Metastatic Breast Carcinoma in the Ovary (tissue), 3 donors: ENCODE measurements around the genes AKAP10 and USP22.

DNA sequence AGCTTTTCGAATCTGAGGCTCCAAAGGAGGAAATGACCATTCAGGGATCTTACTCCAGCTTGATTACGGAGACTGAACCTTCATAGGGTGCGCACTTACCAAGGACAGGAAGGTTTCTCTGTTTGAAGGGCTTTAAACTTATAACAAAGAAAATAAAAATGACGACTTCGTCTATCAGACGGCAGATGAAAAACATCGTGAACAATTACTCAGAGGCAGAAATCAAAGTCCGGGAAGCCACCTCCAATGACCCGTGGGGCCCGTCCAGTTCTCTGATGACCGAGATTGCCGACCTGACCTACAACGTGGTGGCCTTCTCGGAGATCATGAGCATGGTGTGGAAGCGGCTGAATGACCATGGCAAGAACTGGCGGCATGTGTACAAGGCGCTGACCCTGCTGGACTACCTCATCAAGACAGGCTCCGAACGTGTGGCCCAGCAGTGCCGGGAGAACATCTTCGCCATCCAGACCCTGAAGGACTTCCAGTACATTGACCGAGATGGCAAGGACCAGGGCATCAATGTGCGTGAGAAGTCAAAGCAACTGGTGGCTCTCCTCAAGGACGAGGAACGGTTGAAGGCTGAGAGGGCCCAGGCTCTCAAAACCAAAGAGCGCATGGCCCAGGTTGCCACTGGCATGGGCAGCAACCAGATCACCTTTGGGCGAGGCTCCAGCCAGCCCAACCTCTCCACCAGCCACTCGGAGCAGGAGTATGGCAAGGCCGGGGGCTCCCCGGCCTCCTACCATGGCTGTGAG, 46.0 kb downstream of the EPN2 start:
- PRO-cap, 3 experiments: no peak in any of the 3 experiments

DNA sequence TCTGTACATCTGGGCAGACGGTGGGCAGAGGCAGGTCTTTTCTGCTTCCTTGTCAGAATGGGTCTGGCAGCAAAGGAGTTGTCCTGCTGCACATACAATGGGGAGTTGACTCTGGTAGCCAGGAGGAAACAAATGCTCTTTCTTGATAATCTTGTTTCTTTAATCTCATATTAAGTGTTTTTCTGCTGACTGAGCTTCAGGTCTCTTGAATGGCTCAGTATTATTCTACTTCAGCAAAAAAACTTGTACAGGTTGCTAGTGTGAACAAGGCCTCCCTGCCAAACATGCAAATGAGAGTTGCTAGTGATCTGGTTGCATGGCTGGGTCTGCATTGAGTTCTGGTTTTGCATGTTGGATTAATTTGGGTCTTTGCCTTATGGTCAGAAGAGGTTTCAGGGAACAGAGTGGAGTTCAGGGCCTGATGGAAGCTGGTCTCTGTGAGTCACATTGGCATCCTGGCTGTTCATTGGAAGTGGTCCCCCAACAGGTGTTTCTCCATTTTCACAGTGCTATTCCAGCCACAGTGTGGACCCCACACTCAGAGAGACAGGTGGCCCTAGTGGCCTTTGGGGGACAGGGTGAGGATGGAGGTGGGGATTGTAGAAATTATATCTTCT, 46.9 kb downstream of the EPN2 start:
- PRO-cap, 3 experiments: no peak in any of the 3 experiments

GRCh38 chr17:19301526-19302259, 60.8 kb downstream of the B9D1 start:
- PRO-cap, 3 experiments: no peak in any of the 3 experiments

DNA sequence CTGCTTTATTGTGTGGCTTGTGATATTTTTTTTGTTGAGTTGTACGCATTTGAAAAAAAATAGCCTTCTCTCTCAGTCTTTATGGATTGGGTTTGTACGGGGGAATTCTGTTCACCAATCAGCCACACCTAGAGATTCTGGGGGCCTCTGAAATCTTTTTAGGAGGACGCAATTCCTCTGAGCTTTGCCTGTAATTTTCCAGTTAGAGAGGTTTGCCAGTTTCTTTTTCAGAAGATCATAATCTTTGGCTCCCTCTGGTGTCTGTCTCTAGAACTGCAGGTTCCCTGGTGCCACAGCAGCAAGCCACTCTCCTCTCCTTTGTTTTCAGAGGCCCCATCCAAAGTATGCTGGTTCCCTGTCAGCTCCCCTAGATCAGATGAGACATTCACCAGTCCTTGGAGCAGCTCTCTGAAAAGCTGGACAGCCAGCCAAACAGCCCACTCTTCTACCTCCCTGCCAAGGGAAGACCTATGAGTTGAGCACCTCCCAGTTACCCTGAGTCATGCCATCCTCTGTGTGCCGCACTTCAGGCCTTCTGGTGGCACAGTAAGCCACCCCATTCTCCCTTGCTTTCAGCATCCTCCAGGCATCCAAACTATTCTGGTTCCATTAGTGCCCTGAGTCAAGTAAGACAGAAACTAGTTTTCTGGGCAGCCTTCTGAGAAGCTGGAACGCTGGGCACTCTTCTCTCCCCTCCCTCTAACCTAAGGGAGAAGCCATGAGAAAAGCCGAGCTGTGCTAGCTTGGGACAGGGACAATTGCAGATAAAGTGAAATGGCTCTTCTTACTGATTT, 36.2 kb downstream of the RNF112 start:
- PRO-cap, 3 experiments: no peak in any of the 3 experiments

DNA sequence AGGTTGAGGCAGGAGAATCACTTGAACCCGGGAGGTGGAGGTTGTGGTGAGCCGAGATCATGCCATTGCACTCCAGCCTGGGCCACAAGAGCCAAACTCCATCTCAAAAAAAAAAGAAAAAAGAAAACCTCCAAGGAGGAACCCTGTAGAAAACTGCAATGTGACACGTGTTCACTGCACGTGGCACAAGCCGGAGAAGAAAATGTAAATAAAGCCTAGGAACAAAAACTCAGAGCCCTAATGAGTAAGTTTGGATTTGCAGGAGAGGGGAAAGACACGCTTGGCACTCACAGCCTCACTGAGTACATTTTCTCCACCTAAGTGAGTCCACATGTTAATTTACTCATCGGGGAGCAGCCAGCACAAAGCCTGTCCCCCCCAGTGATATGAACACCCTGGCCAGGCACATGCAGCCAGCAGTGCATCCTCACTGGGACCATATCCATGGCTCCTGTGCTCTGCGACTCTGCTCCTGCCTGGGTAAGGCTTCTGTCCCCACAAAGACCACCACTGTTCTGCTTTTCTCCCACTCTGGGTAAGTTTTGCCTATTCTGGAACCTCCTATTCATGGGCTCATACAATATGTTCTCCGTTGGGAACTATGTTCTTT, 53.0 kb downstream of the RNF112 start:
- PRO-cap, 3 experiments: peak in 2 of 3 experiments; most common plus-strand start position 253 of the sequence (in 2)

GRCh38 chr17:19549777-19550397, 16.2 kb downstream of the SLC47A1 start:
- PRO-cap, 3 experiments: no peak in any of the 3 experiments

DNA sequence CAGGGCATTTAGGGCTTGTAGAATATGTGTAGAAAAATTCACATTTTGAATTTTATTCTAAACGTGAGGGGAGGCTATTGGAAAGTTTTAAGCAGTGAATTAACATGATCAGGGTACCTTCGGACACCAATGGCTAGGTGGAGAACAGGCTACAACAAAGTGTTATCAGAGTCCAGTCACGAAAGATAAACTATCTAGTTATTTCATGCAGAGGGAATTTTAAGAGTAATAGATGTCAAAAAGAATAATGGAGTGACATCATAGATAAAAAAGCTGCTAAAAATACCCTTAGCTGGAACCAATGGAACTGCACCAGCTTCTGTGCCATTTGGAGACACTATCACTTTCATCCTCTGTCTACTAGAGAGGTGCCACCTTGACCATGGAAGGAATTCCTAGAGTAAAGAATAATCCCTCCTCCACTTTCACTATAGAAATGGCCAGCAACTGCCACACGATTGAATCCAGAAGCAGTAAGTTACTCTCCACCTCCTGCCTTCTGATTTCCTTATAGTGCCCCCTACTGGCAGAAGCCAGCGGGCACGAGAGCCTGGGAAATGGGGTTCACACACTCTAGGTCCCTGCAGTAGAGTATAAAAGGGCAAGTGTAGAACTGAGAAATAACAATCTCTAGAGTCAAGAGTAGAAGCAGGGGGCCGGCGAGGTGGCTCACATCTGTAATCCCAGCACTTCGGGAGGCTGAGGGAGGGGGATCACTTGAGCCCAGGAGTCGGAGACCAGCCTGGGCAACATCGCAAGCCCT, 2.8 kb upstream of the ALDH3A2 start:
- PRO-cap, 3 experiments: no peak in any of the 3 experiments

- PRO-cap, 3 experiments: peak in 3 of 3 experiments; most common plus-strand start chr17:19977961 (in 2); most common minus-strand start chr17:19977828 (in 3)
Observed at GRCh38 chr17:19977510-19978123, at the start of gene AKAP10. Gene AKAP10 (minus strand): TSS chr17:19977828.

DNA sequence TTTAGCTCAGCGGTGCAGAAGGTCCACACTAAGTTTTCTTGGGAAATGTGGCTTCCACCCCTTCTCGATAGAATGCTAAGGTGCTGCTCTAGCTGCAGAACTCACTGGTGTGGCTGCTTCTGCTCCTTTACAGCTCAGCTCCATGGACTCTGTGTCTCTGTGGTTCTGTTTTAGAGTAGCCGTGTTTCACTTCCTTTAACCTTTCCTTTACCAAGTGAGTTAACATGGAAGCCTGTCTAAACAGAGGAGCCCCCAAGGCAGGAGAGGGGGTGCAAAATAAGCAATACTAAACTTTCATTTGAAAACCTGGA, 65.3 kb downstream of the SPECC1 start:
- PRO-cap, 3 experiments: peak in 2 of 3 experiments; most common minus-strand start position 115 of the sequence (in 2)

DNA sequence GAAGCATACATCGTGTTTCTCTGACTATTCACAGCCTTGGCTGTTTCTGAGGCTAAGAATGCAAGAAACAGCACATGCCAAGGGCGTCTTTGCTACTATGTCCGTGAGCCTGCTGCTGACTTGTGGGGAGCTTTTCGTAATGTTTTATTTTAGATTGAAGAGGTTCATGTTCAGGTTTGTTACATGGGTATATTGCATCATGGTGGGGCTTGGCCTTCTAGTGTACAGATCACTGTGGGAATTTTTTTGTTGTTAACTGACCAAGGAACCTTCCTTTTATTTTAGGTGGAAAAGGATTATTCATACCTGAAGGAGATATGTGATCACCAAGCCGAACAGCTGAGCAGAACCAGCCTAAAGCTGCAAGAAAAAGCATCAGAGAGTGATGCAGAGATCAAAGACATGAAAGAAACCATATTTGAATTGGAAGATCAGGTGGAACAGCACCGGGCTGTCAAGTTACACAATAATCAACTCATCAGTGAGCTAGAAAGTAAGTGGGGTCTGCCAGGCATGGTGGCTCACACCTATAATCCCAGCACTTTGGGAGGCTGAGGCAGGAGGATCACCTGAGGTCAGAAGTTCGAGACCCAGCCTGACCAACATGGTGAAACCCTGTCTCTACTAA, 218.1 kb downstream of the SPECC1 start:
- PRO-cap, 3 experiments: no peak in any of the 3 experiments

GRCh38 chr17:20896002-20896524, 146.7 kb downstream of the USP22 start:
- PRO-cap, 3 experiments: no peak in any of the 3 experiments

DNA sequence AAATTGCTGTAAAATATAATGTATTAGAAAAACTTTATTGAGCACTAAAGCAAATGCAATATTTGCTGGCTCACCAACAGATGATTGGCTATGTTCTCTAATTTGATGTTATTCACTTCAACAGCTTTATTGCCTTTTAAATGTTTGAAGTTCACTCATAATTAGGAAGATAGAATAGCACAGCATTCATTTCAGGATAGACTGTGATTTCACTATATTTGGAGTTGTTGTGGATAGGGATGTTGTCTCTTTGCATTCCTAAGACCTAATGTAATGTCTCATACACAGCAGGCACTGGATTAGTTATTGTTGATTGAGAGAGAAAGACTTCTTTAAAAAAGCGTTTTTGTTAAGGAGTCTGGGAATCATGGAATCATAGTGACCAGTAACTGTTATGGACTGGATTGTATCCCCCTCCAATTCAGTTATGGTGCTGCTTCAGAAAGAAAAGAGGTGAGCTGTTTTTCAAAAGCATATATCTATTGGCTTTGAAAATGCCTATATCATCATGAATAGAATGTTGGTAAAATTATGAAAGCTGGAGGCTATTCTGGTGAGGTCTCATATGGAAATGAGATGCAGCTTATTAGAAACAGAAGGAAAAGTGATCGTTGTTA, 122.0 kb downstream of the USP22 start:
- PRO-cap, 3 experiments: peak in 1 of 3 experiments; most common plus-strand start position 335 of the sequence (in 1); most common minus-strand start position 203 of the sequence (in 1)

DNA sequence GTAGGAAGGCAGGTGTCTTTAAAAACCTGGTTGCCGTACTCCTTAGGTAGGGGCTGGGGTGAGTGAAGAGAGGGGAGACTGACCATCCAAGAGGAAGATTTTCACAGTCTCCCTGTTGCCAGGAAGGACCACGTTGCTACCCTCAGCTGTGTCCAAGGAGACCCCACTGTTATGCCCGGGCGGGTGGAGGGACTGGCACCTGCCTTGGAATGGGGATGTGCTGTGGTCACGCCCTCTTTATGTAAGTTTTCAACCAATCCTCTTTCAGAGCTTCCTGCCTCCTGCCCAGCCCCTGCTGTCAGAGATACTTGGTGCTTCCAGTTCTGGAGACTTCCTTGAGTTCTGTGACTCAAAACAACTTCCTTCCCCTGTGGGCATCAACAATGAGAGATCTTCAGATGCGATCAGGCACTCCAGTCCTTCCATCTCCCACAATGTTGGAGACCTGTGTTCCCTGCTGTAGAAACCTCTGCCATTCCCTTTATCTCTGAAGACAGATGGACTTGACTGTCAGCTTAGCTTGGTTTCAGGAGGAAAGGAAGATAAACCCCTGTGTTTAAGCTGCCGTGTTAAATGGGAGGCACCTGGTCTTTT, 63.3 kb downstream of the USP22 start:
- PRO-cap, 3 experiments: no peak in any of the 3 experiments

- PRO-cap, 3 experiments: no peak in any of the 3 experiments
Observed at GRCh38 chr17:21017725-21018407, 24.9 kb downstream of the USP22 start.

GRCh38 chr17:21018701-21019604, 23.9 kb downstream of the USP22 start:
- PRO-cap, 3 experiments: no peak in any of the 3 experiments

DNA sequence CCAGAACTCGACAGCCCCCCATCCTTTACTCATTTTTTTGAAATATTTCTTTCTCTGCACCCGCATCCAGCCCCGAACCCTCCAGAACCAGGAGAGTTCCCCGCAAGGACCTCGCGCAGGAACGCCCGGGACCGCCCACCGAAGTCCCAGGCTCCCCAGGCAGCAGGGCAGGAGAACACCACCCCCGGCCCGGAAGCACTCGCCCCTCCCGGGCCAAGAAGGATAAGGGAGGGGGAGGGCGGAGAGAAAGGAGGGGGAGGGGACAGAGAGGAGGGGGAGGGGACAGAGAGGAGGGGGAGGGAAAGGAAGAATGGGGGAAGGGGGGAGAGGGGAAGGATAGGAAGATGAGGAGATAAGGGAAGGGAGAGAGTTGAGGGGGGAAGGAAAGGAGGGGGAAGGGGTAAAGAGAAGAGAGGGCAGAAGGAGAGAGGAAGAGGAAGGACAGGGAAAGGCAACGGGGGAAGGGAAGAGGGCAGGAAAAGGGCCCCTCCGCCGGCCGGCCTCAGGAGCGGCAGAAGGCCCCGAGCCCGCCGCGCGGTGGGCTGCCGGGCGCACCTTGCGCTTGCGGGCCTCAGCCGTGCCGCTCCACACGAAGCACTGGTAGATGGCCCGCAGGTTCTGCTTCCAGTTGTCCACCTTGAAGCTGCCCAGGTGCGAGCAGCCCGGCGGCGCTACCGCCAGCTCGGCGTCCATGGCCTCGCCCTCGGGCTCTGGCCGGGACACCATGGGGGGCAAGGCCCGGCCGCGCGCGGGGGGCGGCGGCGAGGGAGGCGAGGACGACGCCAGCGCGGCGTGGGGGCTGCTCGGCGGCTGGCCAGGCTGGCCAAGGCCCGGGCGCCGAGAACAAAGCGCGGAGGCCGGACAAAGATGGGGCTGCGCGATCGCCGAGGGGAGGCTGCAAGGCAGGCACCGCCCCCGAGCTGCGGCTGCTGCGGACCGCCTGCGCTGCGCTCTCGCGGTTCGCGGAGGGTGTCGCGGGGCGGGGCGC, at the start of gene USP22:
USP22 (minus strand) TSS at position 902 of the 988 bp plus-strand sequence.
- PRO-cap, 3 experiments: peak in 3 of 3 experiments; most common plus-strand start position 466 of the sequence (in 2); most common minus-strand start position 897 of the sequence (in 3)

DNA sequence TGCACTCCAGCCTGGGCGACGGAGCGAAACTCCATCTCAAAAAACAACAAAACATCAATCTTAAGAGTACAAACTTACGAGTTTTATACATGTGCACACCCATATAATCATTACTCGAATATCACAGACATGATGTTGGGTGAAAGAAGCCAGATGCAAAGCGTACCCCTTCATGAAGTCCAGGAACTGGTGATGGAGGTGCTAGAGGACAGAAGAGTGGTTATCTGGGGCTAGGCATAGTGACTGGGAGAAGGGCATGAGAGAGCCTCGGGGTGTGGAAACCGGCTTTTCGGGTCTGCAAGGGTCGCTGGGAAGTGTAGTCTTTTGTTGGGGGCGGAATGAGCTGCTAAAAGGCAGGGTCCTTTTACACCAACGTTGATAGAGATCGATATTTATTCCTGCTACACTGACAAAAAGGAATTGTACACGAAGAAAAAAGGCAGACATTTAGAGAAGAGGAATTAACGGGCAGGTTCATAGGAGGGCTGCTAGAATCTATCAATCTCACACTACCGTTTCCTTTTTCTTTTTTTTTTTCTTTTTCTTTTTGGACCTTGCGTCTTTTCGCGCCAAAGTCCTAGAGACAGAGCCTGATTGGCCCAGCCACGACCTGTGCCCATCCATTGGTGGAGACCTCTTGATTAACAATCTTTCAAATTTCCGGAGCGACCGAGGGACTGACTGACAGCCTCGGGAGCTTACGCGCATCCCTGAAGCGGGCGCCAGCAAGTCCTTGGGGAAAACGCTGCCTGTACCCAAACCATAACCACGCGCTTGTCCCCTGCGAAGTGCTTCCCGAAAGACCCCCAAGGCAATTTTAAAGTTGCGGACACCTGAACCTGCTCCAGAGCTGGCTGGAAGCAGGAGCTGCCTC, 27.7 kb upstream of the DHRS7B start:
- PRO-cap, 3 experiments: peak in 2 of 3 experiments; most common plus-strand start position 655 of the sequence (in 1)

GRCh38 chr17:21125849-21126290, 894 bp upstream of the DHRS7B start:
- PRO-cap, 3 experiments: no peak in any of the 3 experiments

DNA sequence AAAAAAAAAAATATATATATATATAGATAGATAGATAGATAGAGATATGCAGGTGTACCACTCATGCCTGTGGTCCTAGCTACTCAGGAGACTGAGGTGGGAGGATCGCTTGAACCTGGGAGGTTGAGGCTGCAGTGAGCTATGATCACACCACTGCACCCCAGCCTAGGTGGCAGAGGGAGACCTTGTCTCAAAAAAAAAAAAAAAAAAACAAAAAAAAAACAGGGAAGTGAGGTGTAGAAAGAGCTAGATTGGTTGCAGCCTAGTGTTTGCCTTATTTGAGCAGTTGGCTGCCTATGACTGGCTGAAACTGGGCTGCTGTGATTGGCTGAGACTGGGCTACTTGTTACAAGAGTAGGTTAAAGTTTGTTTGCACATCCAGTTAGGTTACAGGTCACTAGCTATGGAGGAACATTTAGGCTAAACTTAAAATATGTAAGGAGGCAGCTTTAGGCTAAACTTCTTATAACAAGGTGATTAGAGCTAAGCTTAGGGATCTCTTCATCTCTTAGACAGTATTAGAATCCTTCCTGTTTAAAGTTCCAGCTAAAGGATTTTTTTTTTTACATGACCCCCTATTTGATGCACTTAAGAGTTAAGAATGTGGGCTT, 5.7 kb downstream of the DHRS7B start:
- PRO-cap, 3 experiments: no peak in any of the 3 experiments

DNA sequence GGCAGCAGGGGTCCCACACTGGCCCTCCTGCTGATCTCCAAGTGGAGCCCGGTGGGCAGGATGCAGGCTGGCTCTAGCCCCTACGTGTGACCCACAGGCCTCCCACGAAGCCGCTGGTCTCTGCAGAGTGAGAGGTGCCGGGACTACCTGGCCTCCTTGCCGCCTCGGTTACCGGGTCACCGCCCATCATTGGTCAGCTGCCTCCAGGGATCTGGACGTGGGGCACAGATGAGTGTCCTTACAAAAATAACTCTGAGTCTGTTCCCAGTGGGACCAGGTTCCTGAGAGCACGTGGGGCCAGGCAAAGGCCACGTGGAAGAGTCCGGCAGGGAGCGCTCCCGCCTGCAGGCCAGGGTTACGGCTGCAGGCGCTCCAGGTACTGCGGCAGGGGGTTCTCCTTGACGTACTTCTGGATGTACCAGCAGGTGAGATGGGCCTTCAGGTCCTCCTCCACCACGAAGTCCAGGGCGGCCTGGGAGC, 10.2 kb downstream of the NATD1 start:
- PRO-cap, 3 experiments: no peak in any of the 3 experiments